Tibial nerve (tissue), 3 donors: ENCODE data around the genes PLPP6 and RIC1.

DNA sequence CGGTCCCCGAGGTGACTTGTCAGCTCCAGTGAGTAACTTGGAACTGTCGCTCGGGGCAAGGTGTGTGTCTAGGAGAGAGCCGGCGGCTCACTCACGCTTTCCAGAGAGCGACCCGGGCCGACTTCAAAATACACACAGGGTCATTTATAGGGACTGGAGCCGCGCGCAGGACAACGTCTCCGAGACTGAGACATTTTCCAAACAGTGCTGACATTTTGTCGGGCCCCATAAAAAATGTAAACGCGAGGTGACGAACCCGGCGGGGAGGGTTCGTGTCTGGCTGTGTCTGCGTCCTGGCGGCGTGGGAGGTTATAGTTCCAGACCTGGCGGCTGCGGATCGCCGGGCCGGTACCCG, 1.4 kb downstream of the GLIS3 start:
- PRO-cap, result unidirectional peak, plus-strand start at position 63 of the sequence
- RAMPAGE, long total RNA, 3 experiments, result no peak in any of the 3 experiments

- PRO-cap, result no peak
- RAMPAGE, long total RNA, 3 experiments, result no peak in any of the 3 experiments
Measured at GRCh38 chr9:4298807-4299414, 957 bp downstream of the GLIS3 start.

DNA sequence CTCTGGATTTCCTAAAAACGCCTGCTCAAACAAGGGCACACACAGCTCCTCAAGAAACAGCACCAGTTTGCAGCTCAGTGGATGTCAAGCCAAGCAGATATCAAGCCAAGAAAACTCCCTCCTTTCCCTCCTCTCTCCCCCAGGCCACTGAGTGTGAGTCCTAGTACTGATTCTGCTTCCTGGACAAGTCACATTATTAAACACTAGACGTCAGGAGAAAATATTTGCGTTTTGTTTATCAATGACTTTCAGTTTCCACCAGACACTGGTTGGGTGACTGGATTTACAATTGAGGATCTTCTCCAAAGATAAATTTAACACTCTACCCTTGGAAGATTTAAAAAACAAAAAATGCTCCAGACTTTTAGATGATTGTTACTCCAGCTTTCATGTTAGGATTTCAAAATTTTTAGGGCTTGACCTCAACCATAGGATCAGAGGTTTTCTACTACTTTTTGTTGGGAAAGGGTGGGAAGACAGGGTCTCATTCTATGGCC, 59.7 kb downstream of the SLC1A1 start:
- PRO-cap, result no peak
- RAMPAGE, long total RNA, 3 experiments, result no peak in any of the 3 experiments

DNA sequence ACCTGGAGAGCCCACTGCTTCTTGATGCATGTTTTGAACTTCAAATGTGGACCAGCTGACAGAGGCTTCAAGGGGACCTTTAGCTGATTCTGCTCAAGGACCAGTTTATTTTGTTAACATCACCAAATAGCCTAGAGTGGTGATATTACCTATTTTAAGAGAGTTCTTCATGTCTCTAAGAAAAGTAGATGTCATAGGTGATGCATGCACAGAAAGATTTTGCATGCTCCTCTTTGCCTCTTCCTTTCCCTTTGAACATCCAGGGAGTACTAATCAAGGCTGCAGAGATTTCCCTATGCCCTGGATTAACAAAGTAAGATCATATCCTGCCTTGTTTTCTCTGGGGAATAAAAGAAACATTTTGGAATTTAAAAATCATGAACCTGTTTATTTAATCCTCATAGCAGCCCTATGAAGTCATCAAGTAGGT, 63.4 kb downstream of the SLC1A1 start:
- PRO-cap, result no peak
- RAMPAGE, long total RNA, 3 experiments, result no peak in any of the 3 experiments

GRCh38 chr9:4554089-4554488, 63.8 kb downstream of the SLC1A1 start:
- PRO-cap, result no peak
- RAMPAGE, long total RNA, 3 experiments, result no peak in any of the 3 experiments

DNA sequence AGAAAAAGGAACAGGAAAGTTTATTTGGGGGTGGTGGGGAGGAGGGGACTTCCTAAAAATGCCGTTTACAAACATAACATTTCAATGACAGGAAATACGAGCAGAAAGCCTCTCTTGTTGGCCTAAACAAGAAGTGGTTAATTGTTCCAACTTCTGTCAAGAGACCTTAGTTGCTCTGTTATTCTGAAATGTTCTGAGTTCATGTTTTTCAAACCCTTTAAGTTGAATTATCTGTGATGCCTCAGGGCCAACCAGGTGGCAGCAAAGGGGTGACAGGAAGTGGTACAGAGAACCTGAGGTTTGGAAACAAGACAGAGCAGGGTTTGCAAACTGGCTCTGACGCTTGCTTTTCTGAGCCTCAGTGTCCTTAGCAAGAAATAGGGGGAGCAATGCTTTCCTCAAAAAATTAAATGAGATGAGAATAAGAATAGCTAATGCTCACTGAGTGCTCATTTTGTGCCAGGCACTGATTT, 65.5 kb upstream of the PLPP6 start:
- PRO-cap, result no peak
- RAMPAGE, long total RNA, 3 experiments, result no peak in any of the 3 experiments

DNA sequence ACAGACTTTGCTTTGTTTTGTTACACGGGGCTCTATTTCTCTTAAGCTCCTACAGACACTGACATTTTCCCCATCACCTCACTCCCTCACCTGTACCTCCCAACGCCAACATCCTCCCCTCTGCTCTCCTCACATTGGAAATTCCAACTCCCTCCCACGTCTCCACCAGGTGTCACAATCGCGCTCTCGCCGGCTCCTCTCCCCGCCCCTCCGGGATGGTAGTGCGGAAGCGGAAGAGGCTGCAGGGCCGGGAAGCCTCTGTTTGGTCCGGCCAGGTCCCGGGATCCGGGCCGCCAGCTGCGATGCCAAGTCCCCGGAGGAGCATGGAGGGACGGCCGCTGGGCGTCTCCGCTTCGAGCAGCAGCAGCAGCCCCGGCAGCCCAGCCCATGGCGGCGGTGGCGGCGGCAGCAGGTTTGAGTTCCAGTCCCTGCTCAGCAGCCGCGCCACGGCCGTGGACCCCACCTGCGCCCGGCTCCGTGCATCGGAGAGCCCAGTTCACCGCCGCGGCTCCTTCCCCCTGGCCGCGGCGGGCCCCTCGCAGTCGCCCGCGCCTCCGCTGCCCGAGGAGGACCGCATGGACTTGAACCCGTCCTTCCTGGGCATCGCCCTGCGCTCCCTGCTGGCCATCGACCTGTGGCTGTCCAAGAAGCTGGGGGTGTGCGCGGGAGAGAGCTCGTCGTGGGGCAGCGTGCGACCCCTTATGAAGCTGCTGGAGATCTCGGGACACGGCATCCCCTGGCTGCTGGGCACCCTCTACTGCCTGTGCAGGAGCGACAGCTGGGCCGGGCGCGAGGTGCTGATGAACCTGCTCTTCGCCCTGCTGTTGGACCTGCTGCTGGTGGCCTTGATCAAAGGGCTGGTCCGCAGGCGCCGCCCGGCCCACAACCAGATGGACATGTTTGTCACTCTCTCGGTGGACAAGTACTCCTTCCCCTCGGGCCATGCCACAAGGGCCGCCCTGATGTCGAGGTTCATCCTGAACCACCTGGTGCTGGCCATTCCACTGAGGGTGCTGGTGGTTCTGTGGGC, at the start of gene PLPP6:
Gene PLPP6 (plus strand): TSS at position 221 of the 1,030 bp plus-strand sequence.
- PRO-cap, result bidirectional peak, plus-strand start at position 221 of the sequence, minus-strand start at position 217 of the sequence
- RAMPAGE, long total RNA, 3 experiments, result start-site peak on the plus strand in 2 of 3 experiments, centred at positions 246 to 263 of the sequence, 7 to 8 reads per replicate

DNA sequence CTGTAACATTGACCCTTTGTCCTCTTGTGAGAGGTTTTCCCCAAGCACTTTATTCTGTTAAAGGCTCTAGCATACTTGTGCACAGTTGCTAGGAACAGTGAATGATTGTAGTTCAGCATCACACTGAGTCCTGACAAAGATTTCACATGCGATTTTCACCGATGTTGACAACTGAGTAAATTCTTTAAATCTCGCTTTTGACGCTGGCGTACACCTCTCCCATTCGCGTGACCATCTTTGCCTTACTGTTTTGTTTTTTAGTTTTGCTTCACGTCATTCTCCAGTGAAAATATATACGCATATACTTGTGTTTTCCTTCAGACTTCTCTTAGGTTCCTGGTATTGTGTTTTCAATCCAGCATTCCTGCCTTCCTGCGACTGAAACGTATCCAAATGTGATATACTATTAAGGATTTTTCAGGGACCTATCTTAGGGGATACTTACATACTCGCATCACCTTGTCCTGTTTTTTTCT, 887 bp downstream of the CDC37L1 start:
- PRO-cap, result no peak
- RAMPAGE, long total RNA, 3 experiments, result no peak in any of the 3 experiments

- PRO-cap, result no peak
- RAMPAGE, long total RNA, 3 experiments, result no peak in any of the 3 experiments
Measured at GRCh38 chr9:4711120-4711732, 29.8 kb downstream of the AK3 start.

DNA sequence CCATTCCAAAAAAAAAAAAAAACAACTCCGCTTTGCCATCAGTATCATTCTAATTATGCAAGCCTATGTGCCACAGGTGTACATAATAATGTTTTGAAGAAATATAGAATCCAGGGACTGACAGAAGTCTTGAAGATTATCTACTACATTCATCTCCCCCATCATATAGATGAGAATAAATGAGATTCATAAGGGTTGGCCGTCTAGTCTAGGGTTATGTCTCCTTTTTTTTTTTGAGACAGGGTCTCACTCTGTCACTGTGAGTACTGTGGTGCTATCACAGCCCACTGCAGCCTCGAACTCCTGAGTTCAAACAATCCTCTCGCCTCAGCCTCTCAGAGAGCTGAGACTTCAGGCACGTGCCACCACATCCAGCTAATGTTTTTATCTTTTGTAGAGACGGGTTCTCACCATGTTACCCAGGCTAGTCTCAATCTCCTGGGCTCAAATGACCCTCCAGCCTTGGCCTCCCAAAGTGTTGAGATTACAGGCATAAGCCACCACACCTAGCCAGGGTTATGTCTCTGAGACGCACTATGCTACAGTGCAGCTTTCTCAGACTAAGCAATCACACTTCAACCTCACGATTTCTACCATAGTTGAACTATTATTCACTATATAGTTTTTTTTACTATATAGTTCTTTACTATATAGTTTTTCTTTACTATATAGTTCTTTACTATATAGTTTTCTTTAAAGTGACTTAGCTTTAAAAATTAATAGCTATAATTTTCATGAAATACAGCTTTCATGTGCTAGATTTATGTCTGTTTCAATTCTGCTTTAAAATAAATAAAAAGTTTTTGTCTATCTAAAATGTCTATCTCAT, 4.3 kb downstream of the AK3 start:
- PRO-cap, result no peak
- RAMPAGE, long total RNA, 3 experiments, result no peak in any of the 3 experiments

GRCh38 chr9:4738953-4739557, 1.9 kb downstream of the AK3 start:
- PRO-cap, result no peak
- RAMPAGE, long total RNA, 3 experiments, result no peak in any of the 3 experiments

DNA sequence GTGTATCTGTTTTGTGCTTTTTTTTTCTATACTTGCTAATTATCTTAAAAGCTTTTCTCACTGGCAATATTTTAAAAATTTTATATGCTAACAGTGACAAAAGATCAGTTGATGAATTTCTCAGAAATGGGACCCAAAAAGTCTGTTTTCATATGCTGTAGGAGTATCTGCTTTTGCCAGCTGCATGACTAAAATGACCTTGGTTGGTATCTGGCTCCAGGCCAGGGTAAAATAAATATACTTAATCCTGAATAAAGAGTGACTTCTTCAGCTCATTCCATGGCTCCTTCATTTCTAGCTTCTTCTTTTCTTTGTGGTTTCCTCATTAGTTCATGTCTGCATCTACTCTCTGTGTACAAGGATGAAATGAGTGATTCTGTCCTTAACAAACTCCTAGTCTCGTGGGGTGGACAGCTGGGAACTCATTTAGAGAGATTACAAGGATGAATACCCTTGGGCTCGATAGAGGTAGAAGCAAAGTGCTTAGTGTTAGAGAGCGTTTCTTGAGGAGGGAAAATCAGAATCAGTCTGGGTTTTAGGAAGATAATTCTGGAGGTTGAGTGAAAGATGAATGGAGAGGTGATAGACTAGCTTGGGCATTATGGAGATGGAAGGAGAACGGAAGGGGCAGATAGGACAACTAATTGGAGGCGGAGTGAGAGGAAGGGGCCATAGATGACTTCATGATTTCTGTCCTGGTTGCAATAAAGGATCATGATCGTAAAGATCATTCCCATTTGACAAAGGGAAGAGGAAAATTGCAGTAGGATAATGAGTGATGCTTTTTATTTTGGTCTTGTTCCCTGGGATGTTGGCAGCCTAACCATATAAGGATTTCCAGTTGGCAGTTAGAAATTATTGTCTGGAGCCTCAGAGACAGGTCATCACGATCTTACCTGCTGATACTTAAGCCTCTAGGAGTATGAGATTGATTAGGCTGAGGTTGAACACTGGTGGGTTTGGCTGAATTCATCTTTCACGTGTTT, 36.2 kb downstream of the RCL1 start:
- PRO-cap, result no peak
- RAMPAGE, long total RNA, 3 experiments, result no peak in any of the 3 experiments

GRCh38 chr9:4839406-4840446, 47.0 kb downstream of the RCL1 start:
- PRO-cap, result no peak
- RAMPAGE, long total RNA, 3 experiments, result no peak in any of the 3 experiments

DNA sequence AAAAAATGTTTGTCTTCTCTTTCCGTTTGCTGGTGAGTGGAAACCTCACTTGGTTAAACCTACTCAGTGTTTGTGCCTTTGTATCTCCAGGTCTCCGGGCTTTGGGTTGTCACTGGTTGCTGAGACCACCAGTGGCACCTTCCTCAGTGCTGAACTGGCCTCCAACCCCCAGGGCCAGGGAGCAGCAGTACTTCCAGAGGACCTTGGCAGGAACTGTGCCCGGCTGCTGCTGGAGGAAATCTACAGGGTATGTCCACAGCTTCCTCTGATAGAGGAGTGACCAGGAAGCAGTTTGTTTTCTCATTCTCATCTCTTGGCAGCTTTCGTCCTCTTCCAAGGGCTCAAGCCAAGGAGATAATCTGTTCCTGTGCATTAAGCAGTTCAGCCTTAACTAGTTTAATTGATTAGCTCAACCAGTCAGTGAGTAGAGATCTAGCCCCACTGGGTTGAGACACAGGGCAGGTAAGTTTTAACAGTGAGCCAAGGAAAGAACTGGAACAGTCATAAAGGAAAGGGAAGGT, 51.8 kb downstream of the RCL1 start:
- PRO-cap, result no peak
- RAMPAGE, long total RNA, 3 experiments, result no peak in any of the 3 experiments

GRCh38 chr9:4852272-4852923, 59.7 kb downstream of the RCL1 start:
- PRO-cap, result no peak
- RAMPAGE, long total RNA, 3 experiments, result no peak in any of the 3 experiments

GRCh38 chr9:5438290-5438753, 597 bp upstream of the PLGRKT start:
- PRO-cap, result no peak
- RAMPAGE, long total RNA, 3 experiments, result no peak in any of the 3 experiments

DNA sequence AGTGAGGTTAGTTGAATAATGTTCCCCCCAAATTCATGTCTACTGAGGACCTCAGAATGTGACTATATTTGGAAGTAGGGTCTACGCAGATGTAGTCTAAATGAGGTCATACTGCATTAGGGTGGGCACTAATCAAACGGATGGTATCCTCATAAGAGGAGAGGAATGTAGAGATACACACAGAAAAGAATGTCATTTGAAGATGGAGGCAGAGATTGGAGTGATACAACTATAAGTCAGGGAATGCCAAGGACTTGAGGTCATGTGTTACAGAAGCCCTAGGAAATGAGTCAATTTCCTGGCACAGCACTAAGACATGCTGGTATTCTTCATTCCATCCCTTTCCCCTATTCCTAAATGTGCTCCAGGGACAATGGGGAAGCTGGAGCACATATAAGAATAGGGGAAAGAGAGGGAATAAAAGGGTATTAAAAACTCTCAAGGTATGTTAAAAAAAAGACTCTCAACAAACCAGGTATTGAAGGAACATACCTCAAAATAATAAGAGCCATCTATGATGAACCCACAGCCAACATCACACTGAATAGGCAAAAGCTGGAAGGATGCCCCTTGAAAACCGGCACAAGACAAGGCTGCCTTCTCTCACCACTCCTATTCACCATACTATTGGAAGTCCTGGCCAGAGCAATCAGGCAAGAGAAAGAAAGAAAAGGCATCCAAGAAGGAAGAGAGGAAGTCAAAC, 622 bp upstream of the PDCD1LG2 start:
- PRO-cap, result no peak
- RAMPAGE, long total RNA, 3 experiments, result no peak in any of the 3 experiments

GRCh38 chr9:5629047-5629995, at the start of gene RIC1:
RIC1 (plus strand) TSS chr9:5629107.
- PRO-cap, result bidirectional peak, plus-strand start at chr9:5629109, minus-strand start at chr9:5628991
- RAMPAGE, long total RNA, 3 experiments, result start-site peak on the minus strand in 2 of 3 experiments, at chr9:5629694-5629781 at its widest, 13 to 21 reads per replicate

DNA sequence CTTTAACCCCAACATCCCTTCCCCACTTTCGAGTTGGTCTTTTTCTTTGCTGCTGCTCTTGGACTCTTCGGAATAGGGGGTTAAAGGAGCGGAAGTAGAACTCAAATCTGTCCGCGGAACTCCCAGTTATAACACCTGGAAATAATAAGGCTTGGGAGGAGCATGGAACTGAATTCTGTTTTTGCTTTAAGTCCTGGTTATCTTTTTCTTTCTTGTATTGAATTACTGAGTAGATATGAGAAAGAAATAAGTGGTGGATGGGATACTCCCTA, 1.0 kb downstream of the RIC1 start:
- PRO-cap, result no peak
- RAMPAGE, long total RNA, 3 experiments, result no peak in any of the 3 experiments

- PRO-cap, result no peak
- RAMPAGE, long total RNA, 3 experiments, result no peak in any of the 3 experiments
Measured at GRCh38 chr9:5844544-5845120, 11.7 kb upstream of the ERMP1 start.